Duodenum (tissue), 1 donor: ENCODE measurements around the gene CDYL.

- PRO-cap, result no peak
Measured at GRCh38 chr6:3788786-3789640, 37.5 kb upstream of the PXDC1 start.

DNA sequence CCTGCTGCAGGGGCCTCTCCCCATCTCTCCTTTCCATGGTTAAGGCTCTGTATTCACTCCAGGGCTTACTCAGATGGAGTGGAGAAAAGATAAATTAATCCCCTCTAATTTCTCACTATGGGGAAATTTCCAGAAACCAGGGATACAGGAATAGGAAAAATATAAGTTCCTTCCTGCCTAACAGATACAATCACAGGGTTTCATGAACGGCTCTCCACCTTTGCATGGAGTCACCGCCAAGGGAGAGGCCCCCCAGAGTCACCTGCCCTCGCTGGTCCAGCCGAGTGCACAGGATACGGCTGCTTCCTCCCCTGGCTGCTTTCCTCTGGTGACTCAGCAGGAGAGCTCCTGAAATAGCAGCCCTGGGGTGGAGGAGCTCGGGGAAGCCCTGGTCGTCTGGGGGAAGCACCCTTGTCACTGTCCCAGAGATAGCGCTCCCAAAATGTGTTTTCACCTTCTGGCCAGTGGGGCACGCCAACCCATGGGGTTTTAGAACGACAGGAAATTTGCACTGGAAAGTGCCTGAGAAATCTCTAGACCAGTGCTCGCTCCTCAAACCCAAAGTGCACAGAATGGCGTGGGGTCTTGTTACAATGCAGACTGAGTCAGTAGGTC, 36.1 kb upstream of the FAM50B start:
- PRO-cap, result no peak

DNA sequence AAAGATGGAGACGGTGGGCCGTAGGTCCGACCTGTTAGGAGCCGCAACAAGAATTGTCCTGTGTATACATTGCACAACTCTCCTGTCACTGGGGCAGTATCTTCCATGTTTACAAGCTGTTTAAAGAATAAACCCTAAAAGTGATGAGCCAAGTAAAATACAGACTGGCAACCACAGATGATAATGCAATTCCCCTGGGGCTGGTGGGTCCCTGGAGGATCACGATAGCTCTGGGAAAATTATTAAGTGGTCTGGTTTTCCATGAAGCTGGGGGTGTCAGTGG, 8.1 kb upstream of the FAM50B start:
- PRO-cap, result no peak

DNA sequence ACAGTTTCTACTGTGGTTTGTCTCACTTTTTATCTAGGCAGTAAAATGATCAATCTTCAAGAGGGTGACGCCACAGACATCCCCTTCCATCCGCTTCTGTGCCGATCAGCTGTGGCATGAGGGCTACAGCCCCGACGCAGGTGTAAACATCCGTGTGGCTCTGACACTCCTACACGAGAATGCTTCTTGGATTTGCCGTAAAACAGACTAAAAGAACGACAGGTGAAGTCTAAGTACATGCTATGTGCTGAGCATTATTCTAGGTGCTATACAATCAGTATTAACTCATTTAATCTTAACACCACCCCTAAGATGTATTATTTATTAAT, 43.8 kb downstream of the FAM50B start:
- PRO-cap, result no peak

DNA sequence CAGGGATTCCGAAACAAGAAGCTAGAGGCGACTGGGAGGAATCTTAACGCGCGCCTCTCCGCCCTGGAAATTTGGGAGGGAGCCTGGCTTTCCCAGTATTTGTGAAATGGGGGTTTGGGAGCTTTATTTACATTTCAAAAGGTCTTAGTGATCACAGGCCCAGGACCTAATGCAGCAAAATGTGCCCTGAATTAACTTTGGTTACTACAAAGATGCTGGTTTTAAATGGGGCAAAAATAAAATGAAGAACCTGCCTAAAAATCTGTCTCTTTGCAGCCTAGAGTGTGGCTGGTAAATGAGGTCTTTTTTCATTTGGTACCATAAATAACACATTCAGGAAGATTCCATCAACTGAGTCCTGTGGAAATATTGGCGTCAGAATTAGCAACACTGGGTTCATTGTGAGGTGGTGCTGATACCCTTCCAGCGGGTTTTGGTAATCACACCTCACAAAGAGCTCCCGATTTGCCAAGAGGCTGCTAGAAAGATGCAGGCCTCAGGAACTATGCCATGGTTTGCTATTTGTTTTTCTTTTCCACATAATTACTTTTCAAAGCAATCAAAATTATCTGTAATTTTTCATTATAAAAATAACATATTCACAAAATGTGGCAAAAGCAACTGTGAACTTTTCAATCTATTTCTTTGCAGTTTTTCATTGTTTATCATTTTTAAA, 55.3 kb downstream of the FAM50B start:
- PRO-cap, result no peak

DNA sequence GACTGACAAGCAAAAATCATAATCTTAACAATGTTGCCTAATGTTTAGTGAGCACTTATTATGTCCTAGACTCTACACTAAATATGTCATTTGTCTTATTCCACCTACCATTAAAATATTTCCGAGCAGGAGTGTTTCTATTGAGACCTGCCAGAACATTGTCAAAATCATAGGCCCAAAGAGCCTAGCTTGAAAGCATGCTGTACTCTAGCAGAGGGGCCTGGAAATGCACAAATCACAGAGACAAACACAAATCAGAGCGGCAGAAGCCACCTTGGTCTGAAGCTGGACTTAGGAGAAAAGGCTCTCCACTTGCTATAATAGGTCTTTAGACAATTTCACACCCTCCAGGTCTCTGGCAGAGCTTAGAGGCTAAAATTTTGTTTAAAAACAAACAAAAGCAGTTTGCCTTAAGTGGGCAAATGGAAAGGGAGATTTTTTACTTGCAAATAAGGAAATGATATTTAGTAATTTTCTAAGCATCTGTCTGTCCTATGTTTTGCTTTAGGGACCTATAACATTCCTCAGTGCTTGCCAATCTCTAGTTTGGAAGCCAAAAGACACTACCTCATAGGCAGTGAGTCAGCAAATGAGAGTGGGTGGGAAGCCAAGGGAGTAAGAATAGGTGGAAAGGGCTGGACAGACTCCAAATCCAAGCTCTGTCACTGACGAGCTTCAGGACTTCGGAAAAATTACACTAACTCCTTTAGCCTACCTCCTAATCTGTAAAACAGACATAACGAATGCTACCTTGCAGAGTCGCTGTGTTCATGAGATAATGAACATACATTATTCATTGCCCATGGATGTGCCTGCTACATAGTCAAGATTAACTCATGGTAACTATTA, 63.7 kb downstream of the FAM50B start:
- PRO-cap, result no peak

- PRO-cap, result no peak
Measured at GRCh38 chr6:3929632-3929831, 80.4 kb downstream of the FAM50B start.

GRCh38 chr6:4079261-4079763, 375 bp upstream of the FAM217A start:
- PRO-cap, result no peak

DNA sequence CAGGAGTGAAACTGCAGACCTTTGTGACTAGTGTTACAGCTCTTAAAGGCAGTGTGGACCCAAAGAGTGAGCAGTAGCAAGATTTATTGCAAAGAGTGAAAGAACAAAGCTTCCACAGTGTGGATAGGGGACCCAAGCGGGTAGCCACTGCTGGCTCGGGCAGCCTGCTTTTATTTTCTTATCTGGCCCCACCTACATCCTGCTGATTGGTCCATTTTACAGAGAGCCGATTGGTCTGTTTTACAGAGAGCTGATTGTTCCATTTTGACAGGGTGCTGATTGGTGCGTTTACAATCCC, 55.3 kb upstream of the ECI2 start:
- PRO-cap, result no peak

DNA sequence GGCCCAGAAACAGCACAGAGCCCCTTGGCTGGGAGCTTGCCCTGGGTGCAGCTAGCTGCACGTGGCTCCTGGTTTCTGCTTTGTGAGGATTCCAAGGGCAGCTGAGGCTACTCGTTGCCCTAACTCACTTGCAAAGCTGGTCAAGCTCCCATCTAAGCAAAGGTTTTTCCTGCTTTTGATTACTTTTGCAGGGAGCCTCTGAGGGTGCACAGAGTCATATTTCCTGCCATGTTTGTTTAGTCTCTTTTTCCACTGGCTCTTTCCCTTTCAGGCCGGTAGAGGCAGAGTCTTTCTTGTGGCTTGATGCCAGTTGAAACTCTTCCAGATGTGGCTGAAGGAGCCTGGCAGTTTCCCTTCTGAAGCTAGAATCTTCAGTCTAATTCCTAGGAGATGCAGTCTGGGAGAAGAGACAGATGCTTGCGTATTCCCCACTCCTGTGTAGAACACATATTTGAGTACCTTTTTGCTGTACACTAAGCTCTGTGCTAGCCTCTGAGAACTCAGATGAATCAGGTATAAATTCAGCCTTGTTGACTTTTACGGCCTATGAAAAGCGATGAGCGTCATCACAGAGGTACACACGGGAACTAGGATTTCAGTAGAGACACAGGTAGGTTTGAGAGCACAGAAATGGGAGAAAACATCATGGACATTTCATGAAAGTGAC, 118.6 kb upstream of the ECI2 start:
- PRO-cap, result no peak

- PRO-cap, result no peak
Measured at GRCh38 chr6:4460383-4461316, 315.6 kb upstream of the CDYL start.

- PRO-cap, result no peak
Measured at GRCh38 chr6:4522321-4522783, 253.9 kb upstream of the CDYL start.

DNA sequence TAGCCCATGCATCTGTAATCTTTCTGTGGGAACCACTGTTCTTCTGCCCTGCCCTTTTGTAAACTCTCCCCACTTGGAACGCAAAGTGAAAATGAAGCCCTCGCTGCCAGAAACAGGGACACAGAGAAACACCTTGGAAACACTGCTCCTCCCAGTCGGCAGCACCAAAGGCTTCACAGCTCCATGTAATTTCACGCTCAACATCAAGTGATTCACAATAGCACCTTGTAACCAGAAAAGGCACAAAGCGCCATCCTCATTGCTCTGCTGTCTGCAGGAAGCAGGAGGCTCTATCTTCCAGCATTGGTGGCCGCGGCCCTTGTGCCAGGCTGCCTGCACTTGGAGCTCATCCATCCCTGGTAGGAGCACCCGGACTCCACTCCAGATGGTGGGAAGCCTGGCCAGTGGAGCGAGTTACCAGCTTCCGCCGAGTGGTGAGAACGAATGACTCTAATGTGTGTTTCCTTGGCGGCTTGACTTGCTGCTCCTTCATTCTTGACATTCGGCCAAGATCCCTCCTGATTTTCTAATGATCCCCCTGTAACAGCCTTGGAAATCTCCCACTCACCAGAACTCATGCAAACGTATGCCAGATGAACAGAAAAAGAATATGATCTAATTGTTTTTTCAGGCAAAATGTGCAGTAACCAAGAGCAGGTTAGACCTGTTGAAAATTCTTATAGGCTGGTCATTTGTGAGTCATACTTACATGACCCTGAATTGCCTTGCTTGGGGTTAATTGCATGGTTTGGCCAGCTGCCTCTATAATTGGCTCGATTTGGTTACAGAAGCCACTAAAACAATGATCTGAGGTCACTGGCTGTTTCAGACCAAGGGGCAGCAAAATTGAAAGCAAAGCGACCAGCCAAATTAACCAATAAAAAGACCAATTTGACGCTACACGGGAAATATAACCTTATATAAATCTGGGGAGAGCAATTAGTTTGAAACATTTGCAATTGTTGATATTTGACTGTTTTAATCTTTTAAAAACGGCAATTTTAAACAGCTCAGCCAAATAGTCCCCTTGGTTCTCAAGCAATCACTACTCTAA, 169.0 kb upstream of the CDYL start:
- PRO-cap, result no peak

- PRO-cap, result bidirectional peak, plus-strand start at chr6:4776428, minus-strand start at chr6:4776052; unidirectional peak, minus-strand start at chr6:4776930
Measured at GRCh38 chr6:4775964-4777027, at the start of gene CDYL. CDYL (plus strand) TSS chr6:4776404.

- PRO-cap, result no peak
Measured at GRCh38 chr6:5082465-5083202, 2.5 kb upstream of the PPP1R3G start.

DNA sequence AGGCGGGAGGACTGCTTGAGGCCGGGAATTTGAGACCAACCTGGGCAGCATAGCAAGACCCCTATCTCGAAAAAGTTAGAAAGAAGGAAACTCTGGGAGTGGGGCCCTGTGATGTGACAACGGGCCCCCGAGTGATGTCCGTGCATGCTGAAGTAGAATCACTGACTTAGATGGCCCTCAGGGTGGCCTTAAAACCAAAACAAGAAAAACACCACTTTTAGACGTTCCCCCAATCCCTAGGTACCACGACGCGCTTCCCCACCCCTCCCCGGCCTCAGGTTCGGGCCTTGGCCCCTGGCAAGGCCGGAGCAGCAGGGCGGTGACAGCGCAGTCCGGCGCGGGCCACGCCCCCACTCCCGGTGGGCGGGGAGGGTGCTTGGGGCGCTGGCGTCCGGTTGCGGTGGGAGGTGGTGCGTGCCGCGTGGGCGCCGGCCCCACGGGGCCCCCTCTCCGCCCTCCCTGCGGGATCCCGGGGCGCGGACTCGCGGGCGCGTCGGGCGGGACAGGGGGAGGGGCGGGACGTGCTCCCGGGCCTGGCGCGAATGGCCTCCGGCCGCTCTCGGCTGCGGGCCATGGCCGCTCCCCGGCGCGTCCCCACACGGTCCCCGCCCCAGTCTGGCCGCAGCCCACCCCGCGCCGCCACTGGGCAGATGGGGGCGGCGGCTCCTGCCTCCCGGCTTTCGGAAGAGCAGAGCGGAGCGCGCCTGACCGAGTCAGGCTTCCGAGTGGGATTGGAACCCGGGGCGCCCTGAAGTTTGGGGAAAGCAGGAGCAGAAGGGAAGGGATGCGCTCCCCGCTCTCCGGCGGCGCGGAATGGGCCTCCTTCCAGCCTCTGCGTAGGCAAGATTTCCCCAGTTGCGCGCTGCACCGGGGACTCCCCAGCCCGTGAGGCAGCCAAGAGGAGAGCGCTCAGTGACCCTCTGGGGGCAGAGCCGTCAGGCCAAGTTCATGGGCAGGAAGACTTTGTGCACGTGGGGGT, 815 bp upstream of the PPP1R3G start:
- PRO-cap, result no peak

DNA sequence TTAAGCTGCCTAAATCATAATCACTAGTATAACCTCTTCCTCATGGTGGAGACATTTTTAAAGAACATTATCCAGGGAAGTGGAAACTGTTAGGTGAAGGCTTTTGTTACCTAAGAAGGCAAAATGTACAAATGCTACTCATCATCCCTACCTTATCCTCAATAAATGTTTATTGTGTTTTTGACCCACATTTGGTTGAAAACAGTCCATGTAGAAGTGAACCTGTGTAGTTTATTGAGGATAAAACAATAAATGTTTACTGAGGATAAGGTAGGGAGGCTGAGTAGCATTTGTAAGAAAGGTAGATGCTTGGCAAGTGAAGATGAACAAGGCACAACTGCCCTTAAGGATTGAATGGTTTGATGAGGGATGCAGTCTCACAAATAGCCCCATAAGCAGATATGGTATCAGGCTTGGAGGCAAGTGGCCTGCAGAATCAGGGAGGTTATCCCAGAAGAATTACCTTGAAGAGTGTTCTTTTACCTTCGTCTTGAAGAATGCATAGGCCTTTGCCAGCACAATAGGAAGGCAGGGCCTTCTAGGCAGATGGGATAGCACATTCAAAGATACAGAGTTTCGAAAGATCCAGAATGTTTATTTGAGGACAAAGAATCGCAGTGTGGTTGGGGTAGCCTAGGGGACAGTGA, 186.3 kb downstream of the FARS2 start:
- PRO-cap, result no peak

DNA sequence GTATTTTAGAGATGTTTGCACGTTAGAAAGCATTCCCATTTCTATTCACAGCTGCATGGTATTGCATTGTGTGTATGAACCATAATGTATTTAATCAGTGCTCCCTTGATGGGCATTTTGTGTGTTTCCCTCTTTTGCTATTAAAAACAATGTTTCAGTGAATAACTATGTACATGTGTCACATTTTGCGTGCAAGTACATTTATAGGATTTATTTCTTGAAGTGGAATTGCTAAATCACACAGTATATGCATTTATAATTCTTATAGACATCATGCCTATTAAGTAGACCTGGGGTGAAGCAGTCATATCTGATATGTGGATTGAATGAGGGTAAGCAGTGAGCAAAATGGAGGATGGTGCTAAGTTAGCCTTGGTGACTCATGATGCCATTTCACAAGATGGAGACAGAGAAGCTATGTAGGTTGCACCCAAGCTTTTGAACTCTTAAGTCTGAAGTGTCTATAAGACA, 187.2 kb downstream of the FARS2 start:
- PRO-cap, result no peak

DNA sequence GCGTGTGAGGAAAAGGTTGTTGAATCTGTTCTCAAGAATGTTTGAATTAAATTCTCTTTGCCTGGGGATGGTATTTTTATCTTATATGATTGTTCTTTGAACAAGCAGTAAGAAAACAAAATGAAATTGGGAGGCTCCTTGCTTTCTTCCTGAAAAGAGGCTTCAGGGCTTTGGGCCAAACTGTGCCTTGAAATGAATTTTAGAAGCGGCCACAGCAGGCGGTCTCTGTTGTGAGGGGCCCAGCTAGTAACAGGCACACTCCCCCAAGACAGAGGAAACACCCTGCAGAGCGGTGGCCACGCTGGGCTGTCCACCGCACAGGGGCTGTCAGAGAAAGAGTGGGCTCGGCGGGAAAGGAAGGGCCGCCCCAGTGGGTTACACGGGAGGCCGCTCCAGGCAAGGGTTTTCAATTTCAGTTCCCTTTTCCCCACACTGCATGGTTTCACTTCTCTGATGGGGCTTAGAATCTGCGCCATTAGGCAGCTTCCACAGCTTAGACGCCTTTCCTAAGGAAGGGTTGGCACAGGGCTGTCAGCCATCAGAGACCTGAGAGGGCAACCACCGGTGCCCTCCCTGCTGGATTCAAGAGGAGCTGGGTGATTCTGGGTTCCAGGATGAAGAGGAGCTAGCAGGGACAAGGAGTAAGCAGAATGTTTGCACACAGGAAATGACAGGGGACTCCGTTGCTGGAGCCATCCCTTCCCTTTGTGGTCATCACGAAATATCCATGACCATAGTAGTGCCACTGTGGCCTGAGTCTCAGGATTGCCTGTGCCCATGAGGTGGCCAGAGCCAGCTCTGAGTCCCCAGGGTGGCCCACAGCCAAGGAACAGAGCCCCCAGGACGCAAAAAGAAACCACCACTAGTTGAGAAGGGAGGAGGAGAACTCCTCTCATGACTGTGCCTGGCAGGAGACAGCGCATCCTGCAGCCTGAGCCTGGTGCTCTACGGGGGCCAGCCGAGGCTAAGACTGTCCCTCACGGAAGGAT, 282.8 kb downstream of the NRN1 start:
- PRO-cap, result no peak

- PRO-cap, result no peak
Measured at GRCh38 chr6:5764984-5765790, 241.5 kb downstream of the NRN1 start.